SK-N-DZ (cell line): ENCODE results near the genes MLNR, SETDB2 and FAM124A.

DNA sequence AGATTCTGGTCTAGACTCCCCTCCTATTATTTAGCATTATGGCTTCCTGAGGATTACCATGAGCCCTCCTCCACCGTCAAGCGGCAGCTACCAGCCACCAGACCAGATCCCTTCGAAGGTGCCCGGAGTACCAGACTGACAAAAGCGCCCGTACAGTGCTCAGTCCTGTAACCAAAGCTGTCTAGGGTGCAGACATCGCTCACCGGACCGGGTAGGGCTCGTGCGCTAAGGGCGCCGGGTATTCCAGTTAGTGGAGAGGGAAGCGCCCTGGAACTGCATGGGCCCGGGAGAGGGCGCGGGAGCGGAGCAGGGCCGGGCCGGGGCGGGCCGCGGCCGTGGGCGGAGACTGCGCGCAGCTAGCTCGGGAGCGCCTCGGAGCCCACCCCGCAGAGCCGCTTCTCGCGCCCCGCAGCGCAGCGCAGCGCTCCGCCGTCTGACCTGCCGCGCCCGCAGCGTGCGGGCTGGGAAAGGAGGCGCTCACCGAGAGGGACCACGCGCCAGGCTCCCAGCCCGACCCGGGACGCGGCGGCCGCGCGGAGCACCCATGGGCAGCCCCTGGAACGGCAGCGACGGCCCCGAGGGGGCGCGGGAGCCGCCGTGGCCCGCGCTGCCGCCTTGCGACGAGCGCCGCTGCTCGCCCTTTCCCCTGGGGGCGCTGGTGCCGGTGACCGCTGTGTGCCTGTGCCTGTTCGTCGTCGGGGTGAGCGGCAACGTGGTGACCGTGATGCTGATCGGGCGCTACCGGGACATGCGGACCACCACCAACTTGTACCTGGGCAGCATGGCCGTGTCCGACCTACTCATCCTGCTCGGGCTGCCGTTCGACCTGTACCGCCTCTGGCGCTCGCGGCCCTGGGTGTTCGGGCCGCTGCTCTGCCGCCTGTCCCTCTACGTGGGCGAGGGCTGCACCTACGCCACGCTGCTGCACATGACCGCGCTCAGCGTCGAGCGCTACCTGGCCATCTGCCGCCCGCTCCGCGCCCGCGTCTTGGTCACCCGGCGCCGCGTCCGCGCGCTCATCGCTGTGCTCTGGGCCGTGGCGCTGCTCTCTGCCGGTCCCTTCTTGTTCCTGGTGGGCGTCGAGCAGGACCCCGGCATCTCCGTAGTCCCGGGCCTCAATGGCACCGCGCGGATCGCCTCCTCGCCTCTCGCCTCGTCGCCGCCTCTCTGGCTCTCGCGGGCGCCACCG, at the start of gene MLNR:
Gene MLNR, plus strand, starts transcription at position 545 of the 1,189 bp plus-strand sequence.
RAMPAGE:
- cytosol, long total RNA: no peak
- nucleus, long total RNA: no peak

DNA sequence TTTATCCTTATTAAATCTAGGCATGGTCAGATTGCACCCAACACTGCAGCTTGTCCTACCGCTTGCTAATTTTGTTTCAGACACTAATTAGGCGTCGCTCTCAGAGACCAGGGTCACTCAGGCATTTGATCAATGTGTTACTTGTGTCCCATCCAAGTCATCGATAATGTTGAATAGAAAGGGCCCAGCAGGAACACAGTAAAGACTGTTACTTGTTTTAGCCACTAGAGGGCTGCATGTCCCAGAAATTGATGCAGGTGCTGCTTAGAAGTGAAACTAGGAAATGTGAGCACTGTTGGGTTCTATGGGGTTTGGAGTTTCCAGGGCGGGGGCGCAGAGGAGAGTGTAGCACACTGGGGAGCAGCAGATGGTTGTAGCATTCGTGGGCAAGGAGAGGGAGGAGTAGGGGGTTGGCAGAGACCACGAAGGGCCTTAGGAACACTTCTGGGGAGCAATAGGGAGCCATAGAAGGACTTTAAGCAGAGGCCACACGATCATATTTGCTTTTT, 53.4 kb downstream of the CDADC1 start:
RAMPAGE:
- cytosol, long total RNA: no peak
- nucleus, long total RNA: no peak

GRCh38 chr13:49443867-49444581, at the start of gene SETDB2:
SETDB2 (plus strand) TSS chr13:49444274.
RAMPAGE:
- cytosol, long total RNA: start-site peak on the minus strand at chr13:49443999-49444066, 63 and 28 reads in 2 replicates
- nucleus, long total RNA: start-site peak on the minus strand at chr13:49444007-49444136, 44 and 25 reads in 2 replicates; start-site peak on the plus strand at chr13:49444299-49444471, 407 and 114 reads in 2 replicates

RAMPAGE:
- cytosol, long total RNA: no peak
- nucleus, long total RNA: no peak
These were observed 38.2 kb downstream of the PHF11 start for GRCh38 chr13:49533926-49534417.

RAMPAGE:
- cytosol, long total RNA: no peak
- nucleus, long total RNA: no peak
These were observed 44.8 kb downstream of the PHF11 start for GRCh38 chr13:49540431-49541010.

RAMPAGE:
- cytosol, long total RNA: no peak
- nucleus, long total RNA: no peak
These were observed 677 bp downstream of the RCBTB1 start for GRCh38 chr13:49584499-49585262.

DNA sequence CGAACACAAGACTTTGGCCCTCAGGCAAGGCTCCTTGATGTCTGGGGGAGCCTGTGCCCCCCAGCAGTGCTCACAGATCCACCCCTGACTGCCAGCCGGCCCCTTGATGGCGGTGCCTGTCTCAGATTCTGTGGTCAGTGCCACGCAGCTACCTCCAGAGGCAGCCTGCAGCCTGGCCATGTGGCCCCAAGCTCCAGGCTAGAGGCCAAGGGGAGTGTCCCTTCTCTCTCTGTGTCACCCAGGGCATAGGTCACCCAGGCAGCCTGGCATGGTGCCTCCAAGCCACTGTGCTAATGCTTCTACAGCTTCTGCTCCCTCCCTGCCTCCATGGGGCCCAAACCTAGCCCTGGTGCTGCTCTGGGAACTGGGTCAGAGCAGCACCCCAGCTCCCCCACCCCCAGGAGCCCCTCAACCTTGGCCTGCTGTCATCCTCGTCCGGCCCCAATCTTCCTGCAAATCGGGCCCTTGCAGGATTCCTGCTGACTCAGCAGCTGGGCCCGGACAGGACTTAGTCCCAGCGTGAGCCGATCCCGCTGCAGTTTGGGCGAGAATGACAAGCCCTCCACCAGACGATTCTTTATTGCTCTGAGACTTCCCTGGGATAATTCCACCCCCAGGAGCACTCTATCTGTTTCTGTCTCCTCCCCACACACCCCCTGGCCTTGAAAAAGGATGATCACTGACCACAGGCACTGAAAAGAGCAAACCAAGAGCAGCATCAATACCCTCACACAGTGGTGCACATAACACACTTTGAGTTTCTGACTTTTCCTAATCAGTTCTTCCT, 2.7 kb upstream of the ARL11 start:
RAMPAGE:
- cytosol, long total RNA: no peak
- nucleus, long total RNA: no peak

RAMPAGE:
- cytosol, long total RNA: no peak
- nucleus, long total RNA: no peak
These were observed 3.6 kb downstream of the EBPL start for GRCh38 chr13:49687701-49688074.

GRCh38 chr13:49700906-49701710, 9.8 kb upstream of the EBPL start:
RAMPAGE:
- cytosol, long total RNA: no peak
- nucleus, long total RNA: no peak

GRCh38 chr13:49791647-49792059, 829 bp downstream of the KPNA3 start:
RAMPAGE:
- cytosol, long total RNA: no peak
- nucleus, long total RNA: no peak

RAMPAGE:
- cytosol, long total RNA: no peak
- nucleus, long total RNA: no peak
These were observed 65.4 kb downstream of the KCNRG start for GRCh38 chr13:50080760-50080875.

DNA sequence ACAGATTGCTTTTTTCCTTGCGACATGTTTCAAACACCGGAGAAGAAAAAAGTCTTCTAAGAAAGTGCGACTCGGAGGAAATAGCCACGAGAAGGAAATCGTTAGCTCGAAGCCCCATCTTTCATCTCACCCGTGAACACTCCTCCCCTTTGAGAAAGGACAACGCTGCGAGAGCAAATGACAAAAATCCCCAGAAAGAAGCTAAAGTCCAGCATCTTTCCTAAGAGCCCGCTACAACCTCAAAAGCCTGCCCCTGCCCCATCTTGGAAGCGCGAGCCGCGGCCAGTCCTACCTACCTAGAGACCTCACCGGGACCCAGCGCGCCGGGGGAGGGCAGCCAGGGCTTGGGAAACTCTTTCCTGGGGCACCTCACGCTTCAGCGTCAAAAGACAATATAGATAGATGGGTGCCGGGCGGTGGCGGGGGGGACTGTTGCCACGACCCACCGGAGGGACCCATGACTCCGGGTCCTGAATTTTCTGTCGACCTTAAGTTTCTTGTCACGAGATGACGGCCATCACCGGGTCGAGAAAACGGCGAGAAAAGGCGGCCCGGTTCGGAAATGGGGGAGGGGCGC, 65.7 kb downstream of the KCNRG start:
RAMPAGE:
- cytosol, long total RNA: no peak
- nucleus, long total RNA: no peak

GRCh38 chr13:50123365-50124085, 108.3 kb downstream of the KCNRG start:
RAMPAGE:
- cytosol, long total RNA: no peak
- nucleus, long total RNA: no peak

GRCh38 chr13:50421163-50421384, 405.8 kb downstream of the KCNRG start:
RAMPAGE:
- cytosol, long total RNA: no peak
- nucleus, long total RNA: no peak

RAMPAGE:
- cytosol, long total RNA: no peak
- nucleus, long total RNA: no peak
These were observed 331.5 kb downstream of the DLEU7 start for GRCh38 chr13:50511864-50512471.

GRCh38 chr13:50512937-50513976, 330.2 kb downstream of the DLEU7 start:
RAMPAGE:
- cytosol, long total RNA: no peak
- nucleus, long total RNA: no peak

DNA sequence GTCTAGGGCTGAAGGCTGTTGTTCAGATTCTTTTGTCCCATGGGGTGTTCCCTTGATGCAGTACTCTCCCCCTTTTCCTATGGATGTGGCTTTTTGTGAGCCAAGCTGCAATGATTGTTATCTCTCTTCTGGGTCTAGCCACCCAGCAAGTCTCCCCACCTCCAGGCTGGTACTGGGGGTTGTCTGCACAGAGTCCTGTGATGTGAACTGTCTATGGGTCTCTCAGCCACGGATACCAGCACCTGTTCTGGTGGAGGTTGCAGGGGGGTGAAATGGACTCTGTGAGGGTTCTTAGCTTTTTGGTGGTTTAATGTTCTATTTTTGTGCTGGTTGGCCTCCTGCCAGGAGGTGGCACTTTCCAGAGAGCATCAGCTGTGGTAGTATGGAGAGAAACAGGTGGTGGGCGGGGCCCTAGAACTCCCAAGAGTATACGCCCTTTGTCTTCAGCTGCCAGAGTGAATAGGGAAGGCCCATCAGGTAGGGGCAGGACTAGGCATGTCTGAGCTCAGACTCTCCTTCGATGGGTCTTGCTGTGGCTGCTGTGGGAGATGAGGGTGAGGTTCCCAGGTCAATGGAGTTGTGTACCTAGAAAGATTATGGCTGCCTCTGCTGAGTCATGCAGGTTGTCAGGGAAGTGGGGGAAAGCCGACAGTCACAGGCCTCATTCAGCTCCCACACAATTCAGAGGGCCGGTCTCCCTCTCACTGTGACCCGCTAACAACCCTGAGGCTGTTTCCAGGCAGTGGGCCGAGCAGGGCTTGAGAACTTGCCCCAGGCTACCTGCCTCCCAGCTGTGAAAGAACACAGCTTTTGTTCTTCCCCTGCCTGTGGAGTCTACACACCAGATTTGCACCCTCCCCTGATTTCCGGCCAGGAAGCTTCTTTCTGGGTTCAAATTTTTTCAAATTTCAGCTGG, 87.4 kb downstream of the DLEU7 start:
RAMPAGE:
- cytosol, long total RNA: no peak
- nucleus, long total RNA: no peak

DNA sequence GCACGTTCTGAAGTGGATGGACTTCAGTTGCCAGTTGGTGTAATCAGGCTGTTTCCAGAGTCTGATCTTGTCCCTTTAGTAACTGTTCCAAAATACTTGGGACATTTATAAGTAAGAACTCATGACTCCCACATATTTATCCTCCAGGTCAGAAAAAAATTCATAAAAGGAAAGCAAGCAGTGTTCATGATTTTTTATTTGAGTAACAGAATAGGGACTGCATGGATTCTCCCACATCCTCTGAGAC, 5.0 kb downstream of the RNASEH2B start:
RAMPAGE:
- cytosol, long total RNA: no peak
- nucleus, long total RNA: no peak

RAMPAGE:
- cytosol, long total RNA: no peak
- nucleus, long total RNA: no peak
These were observed at the start of gene FAM124A for GRCh38 chr13:51221800-51222568. FAM124A (plus strand) TSS chr13:51222398.

DNA sequence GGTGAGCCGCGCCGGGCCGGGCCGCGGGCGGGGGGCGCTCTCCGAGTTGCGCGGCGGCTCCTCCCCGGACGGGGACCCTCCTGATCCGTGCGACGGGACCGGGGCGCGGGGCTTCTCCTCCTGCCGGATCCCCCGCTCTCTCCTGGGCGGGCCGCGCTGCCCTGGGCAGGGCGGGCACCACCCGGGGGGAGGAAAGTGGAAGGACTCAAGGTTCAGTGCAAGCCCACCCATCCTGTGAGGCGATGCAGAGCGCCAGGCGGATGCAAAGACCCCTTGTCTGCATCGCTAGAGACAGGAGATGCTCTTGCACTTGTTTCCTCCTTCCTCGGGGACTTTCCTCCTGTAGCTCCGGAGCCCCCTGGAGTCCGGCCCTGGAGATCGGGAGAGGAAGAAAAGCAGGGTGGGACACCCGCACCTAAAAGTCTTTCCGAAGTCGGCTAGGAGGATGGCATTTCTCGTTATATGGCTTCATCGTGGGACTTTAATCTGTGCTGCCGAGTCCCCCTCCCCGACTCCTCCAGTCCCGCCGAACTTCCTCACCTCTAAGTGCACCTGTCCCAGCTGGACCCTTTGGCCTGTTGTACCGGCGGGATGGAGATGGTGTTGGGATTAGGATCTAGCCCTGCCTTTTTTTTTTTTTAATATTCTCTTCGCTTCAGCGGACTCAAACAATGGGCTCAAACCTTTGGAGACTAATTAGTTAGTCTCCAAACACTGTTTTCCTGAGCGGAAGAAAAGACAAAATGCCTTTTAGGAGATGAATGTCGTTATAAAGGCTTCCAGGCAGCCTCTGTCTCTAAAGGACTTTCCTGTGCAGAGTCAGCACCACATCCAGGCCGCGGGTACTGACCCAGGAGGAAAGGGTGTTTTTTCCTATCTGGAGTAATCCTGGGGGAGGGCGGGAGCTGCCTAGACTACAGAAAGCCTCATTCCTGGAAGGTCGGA, 643 bp downstream of the FAM124A start:
RAMPAGE:
- cytosol, long total RNA: no peak
- nucleus, long total RNA: no peak